Melanocyte of skin (primary cell): ENCODE measurements around a stretch of chrX.

- CAGE, long polyA plus RNA, 2 experiments, result no peak in any of the 2 experiments
Observed at GRCh38 chrX:19099-19298, 262.2 kb upstream of the PLCXD1 start.

DNA sequence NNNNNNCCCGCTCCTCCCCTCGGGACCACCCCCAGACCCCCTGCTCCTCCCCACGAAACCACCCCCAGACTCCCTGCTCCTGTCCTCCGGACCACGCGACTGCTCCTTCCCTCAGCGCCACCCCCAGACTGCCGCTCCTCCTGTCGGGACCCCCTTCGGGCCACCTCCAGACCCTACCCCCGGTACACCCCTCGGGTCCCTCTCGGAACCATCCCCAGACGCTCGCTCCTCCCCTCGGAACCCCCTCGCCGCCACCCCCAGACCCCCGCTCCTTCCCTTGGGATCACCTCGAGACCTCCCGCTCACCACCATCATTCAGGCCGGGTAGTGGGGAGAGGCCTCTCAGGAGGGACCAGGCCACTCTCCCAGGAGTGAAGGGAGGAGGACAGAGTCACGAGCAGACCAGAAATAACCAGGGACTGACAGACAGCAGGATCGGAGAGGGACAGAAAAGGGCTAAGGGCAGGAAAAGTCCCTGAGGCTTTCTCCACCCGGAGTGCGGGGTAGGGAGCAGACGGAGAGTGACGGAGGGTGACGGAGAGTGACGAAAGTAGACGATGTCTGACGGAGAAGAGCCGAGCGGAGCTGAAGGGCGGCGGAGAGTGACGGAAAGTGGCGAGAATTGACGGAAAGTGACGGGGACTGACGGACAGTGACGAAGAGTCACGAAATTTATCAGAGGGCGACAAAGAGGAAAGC lies 54.7 kb upstream of the PLCXD1 start:
- CAGE, long polyA plus RNA, 2 experiments, result no peak in any of the 2 experiments

- CAGE, long polyA plus RNA, 2 experiments, result no peak in any of the 2 experiments
Observed at GRCh38 chrX:267672-268327, 13.4 kb upstream of the PLCXD1 start.

DNA sequence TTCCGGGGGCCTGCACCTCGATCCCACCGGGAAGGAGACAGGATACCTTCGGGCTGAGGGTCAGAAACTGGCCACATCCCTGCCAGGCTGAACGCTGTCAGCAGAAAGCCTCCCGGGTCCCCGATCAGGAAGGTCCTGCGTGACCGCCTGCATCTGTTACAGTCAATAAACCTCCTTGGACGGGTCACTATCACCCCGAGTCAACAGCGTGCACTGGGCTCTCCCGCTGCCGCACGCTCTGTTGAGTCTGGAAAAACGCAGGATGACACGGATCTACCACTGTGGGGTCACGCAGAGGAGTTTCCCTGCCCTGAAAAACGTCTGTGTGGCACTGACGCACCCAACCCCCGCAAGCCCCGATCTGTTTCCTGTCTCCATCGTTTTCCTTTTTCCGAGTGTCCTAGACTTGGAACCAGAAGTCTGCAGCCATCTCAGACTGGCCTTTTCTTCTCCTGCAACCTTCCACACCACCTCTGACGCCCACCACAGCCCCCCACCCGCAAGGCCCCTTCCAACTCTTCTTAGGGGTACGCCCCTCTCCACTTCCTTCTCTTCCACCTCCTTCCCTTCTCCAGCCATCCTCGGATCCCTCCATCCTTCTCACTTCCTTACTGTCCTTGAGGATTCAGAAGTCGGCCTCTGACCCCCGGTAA lies 12.0 kb downstream of the PPP2R3B start:
- CAGE, long polyA plus RNA, 2 experiments, result no peak in any of the 2 experiments

- CAGE, long polyA plus RNA, 2 experiments, result no peak in any of the 2 experiments
Observed at GRCh38 chrX:1384798-1385926, 6.8 kb downstream of the SLC25A6 start.

- CAGE, long polyA plus RNA, 2 experiments, result no peak in any of the 2 experiments
Observed at GRCh38 chrX:1402944-1403602, 11.2 kb upstream of the SLC25A6 start.

DNA sequence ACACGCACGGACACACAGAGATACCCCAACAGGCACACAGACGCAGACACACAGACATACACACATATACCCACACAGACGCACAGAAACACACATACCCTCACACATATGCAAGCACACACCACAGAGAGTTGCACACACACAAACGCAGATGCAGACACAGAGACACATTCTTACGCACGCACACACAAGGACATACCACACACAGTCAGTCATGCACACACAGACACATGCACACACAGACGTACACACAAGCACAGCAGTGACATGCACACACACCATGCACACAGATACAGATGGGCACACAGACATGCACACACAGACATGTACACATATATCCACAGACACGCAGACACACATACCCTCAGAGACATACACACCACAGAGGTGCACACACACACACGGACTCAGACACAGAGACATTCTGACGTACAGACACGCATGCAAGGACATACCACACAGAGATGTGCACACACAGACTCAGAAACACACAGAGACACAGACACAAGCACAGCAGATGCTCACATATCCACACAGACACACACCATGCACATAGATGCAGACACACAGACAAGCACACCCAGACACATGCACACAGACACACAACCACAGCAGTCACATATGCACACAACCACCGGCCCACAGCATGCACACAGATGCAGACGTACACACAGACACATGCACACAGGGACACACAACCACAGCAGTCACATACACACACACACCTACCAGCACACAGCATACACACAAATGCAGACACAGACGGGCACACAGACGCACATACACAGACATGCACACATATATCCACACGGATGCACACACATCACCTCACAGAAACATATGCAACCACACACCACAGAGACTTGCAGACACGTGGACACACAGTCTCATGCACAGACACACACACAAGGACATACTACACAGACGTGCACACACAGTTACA lies 24.9 kb upstream of the SLC25A6 start:
- CAGE, long polyA plus RNA, 2 experiments, result no peak in any of the 2 experiments

DNA sequence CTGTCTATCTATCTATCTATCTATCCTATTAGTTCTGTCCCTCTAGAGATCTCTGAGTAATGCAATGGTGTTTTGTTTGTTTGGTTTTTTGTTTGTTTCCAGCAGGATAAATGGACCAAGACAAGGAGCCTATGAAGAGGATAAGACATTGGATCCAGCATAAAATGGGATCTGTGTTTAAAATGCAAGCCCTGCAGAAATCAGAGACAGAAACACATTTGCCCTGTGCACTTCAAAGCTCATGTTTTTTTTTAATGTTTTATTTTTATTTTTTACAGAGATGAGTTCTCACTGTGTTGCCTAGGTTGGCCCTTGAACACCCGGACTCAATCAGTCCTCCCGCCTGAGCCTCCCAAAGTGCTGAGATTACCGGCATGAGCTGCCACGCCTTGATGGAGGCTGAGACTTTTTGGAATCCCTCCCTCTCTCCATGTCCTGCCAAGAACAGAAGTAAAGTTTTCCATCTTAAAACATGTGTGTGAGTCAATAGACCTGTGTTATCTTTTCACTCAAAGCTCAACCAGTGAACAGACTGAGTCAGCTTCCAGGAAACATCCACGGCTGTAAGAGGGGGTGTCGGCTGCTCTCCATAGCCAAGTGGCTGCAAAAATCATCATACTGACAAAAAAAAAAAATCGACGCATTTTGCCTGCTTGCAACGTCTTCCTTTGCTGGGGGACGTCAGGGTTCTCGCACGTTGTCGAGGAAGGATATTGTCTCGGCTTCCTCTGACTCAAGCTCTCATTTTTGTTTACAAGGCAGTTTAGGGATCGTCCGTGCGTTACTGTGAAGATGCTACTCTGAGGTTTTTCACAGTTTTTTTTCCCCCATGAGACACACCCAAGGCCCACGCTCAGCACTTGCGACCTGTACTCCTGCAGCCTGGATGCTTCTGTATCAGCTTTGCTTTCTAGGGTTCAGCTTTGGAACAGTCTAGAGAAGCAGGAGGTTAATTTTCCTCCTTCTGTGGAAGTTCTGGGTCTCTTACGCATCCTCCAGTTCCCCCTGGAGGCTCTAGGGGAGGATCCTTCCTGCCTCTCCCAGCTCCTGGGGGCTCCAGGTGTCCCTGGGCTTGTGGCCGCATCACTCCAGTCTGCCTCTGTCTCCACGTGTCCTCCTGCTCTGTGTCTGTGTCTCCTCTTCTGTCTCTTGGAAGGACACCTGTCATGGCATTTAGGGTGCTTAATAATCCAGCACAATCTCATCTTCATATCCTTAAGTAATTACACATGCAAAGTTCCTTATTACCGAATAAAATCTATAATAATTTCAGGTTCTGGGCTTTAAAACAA lies 10.1 kb upstream of the ASMTL start:
- CAGE, long polyA plus RNA, 2 experiments, result no peak in any of the 2 experiments

DNA sequence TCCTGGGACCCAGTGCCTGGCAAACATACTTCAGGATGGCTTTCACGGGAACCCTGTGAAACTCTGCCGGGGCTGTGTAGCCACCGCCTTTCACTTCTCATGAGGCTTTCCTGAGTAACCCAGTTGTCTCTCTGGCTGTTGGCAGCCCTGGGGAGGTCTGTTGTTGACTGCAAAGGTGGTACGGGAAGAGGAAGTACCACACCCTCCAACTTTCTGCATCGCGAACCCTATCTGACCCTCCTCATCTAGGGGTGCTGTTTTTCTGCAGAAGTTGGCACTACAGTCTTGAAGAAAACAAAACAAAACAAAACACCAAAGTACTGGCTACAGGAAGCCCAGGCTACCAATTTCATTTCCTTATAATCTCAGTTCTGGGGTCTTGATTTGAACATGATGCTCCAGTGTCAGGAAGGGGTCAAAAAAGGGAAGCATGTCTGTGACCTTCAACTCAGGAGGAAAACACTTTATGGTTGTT lies 18.0 kb upstream of the P2RY8 start:
- CAGE, long polyA plus RNA, 2 experiments, result no peak in any of the 2 experiments

DNA sequence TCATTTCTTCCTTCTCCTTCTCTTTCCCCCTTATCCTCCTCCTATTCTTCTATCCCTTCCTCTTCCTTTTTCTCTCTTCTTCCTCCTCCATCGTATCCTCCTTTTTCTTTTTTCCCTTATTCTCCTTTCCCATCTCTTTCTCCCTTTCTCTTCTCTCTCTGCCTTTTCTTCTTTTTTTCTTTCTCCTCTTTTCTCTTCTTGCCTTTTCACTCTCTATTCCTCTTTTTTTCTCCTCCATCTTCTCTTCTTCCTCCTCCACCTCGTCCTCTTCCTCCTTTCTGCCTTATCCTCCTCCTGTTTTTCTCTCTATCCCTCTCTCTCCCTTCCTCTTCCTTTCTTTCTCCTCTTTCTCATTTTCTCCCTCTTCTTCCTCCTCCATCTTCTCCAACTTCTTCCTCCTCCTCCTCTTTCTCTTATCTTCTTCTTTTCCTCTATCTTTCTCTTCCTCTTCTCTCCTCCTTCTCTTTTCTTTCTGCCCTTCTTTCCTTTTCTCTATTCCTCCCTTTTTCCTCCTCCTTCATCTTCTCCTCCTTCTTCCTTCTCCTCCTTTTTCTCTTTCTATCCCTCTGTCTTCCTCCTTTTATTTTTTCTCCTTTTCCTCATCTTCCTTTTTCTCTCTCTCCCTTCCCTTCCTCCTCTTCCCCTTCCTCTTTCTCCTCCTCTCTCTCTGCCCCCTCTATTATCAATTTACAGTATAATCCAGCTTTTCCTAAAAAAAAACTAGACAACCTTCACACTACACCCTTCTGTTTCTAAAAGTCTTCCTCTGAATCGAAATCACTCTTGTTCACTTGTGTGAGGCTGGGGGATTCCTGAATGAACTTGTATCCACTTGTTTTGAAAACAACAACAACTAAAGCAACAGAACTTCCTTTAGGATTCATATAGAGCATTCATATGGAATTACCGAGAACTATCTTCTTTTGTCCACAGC lies 269.0 kb downstream of the DHRSX start:
- CAGE, long polyA plus RNA, 2 experiments, result no peak in any of the 2 experiments

- CAGE, long polyA plus RNA, 2 experiments, result no peak in any of the 2 experiments
Observed at GRCh38 chrX:2342038-2342527, 158.7 kb downstream of the DHRSX start.

DNA sequence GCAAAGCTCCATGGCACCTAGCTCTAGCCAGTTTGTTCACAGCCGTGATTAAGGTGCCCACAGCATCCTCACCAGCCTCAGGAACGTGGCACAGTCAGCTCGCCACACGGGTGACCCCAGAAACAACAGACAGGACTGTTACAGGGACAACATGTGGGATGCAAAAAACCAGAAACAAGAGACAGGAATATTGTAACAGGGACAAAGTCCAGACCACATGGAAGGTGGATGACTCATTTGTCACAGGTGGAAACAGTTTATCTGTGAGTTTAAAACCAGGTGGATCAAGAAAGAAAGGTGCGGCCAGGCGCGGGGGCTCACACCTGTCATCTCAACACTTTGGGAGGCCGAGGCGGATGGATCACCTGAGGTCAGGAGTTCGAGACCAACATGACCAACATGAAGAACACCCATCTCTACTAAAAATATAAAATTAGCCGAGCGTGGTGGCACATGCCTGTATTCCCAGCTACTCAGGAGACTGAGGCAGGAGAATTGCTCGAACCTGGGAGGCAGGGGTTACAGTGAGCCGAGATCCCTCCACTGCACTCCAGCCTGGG lies 23.4 kb downstream of the DHRSX start:
- CAGE, long polyA plus RNA, 2 experiments, result no peak in any of the 2 experiments

DNA sequence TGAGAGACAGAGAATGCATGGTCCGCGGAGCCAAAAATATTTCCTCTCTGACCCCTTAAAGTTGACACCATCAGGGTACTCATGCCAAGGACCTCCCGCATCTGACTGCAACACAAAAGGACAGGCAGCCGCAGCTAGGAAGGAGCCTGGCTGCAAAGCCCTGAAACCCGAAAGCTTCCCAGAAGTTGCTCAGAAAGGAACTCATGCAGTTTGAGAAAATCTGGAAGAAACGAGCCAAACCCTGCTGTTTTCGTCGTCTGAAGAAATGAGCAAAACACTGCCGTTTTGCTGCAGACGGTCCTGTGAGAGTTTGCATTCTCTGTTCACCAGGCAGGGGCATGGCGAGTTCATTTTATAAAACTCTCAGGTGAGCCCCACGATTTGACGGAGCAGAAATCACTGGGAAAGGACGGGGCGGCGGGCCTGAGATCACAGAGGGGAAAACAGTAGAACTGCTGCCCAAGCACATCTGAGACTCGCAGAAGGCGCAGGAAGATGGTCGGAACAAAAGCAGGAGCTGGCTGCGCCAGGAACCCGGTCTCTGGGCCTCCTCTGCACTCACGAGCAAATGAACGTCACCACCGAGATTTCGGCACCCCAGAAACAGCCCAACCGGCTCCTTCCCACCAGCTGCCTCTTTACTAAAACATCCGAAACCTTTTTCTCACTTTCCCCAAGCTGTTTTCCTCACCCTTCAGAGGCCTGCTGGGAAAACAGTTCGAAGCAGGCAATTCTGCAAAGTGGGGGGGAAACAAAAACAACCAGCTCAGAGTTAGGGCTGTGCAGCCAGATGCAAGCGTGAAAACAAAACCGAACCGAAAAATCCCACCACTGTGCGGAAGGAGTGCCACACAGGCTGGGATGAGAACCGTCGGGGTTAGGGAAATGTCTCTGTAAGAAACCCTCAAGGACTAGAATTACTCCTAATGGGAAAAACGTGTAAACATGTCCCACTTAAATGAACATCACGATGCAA lies 16.2 kb downstream of the DHRSX start:
- CAGE, long polyA plus RNA, 2 experiments, result no peak in any of the 2 experiments

DNA sequence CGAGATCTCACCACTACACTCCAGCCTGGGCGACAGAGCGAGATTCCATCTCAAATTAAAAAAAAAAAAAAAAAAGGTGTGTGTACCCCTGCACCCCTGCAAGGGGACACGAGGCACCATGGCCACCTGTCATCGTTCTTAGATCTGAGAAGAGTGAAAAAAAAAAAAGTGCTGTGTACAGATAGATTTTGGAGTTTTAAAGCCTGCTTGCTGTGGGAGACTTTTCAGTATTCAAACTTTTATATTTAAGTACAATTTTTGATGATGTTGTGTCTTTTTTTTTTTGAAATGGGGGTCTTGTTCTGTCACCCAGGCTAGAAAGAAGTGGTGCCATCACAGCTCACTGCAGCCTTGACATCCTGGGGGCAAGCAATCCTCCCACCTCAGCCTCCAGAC lies 93.0 kb upstream of the DHRSX start:
- CAGE, long polyA plus RNA, 2 experiments, result no peak in any of the 2 experiments

- CAGE, long polyA plus RNA, 2 experiments, result no peak in any of the 2 experiments
Observed at GRCh38 chrX:2767382-2767978, 15.6 kb downstream of the XG start.

DNA sequence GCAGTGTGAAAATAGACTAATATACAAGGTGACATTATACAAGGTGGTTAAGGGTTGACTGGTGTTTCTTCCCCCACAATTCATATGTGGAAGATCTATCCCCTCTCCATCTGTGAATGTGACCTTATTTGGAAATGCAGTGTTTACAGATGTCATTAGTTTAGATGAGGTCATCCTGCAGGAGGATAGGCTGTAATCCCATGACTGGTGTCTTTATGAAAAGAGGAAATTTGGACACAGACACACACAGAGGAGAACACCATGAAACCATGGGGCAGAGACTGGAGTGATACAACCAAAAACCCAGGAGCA lies 27.4 kb downstream of the ARSD start:
- CAGE, long polyA plus RNA, 2 experiments, result no peak in any of the 2 experiments

GRCh38 chrX:3066574-3067228 lies 25.4 kb downstream of the ARSF start:
- CAGE, long polyA plus RNA, 2 experiments, result no peak in any of the 2 experiments

DNA sequence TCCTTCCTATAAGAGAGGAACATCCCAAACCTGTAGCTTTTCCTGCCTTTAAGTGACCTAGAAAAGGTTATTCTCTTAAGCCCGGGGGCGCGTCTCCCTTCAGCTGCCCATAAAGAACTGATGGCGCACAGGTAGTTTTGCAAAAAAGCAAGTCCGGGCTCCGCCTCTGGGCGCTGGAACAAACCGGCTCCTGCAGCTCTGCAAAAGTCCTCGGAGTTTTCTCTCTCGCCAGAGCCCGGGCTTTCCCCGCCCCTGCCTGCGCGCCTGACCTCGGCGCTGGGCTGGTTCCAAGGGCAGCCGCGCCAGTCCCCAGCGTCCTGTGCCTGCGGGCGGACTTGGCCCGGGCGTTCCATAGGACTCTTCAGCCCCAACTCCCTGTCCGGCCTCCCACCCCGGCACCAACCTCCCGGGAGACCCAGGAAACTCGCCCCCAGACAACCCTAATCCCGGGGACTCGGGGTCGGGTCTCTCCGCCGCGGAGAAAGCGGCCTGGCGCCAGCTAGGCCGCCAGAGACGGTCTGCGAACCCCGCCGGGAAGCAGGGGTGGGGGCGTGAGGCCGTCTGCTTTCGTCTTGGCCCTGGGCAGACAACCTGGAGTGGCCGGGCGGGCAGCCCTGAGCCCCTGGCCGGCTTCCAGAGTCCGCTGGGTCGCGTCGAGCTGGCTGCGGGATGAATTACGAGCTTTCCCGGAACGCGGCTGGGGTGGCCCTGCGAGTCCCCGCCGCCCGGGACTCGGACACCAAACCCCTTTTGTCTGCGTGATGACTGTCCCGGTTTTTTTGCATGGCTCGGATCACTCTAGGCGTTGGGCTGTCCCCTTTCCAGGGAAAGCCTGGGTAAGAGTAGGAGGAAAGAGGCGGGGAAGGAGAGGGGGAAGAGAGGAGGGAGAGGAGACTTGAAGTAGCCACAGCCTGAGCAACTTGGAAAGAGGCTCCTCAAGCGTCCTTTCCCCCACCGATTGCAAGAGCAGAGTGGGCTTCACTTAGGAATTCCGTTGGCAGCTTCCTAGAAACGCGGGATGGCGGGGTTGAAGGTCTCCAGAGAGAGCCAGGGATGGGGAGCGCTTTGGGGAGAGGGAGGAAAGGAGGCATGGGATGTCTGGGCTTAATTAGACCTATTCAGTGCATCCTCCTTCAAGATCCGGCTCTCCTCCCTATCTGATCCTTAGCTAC lies 907 bp downstream of the MXRA5 start:
- CAGE, long polyA plus RNA, 2 experiments, result no peak in any of the 2 experiments

DNA sequence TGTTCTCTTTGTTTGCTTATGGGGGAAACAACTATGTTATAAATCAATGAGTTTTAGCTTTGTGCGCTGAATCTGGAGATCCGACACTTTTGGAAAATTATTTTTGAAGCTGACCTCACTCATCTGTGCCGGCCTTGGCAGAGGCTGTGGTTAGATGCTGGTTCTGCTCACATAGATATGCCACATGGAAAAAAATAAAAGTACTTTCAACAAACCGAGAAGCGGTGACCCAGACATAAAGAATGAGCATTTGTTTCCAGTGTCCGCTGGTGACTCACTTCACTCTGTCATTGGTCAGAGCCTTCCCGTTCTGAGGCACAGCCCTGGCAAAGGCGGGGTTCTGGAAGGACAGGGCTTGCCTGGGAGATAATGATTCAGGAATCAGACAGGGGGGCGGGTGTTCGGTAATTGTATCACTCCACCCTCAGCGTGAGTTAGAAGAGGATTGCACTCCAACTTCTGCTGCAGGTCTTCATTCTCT lies 172.4 kb upstream of the MXRA5 start:
- CAGE, long polyA plus RNA, 2 experiments, result no peak in any of the 2 experiments

DNA sequence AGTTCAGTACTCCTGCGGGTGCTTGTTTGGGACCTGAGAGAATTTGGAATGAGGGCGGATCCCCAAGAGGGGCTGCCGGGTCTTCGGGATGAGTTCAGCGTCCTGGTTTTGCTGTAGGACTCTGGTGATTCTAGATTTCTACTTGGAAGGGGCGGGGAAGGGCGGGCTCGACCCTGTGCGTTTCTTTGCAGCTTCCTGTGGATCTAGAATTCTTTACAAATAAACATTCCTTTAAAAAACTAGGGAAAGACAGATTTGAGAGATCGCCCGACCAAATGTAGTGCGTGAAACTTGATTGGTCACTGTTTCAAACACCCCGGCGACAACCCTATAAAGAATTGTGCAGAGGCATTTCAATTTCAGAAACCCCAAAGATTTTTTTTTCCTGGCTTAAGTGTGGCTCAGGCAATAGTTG lies 777 bp upstream of the PRKX start:
- CAGE, long polyA plus RNA, 2 experiments, result no peak in any of the 2 experiments